AG09309 (cell line): ENCODE data around the gene FANCC.

- RRBS, result no CpG with 5 or more reads among the region's 3 CpGs
Observed at GRCh38 chr9:94805474-94806061, 79.1 kb downstream of the AOPEP start.

- RRBS, result no CpG with 5 or more reads among the region's 18 CpGs
Observed at GRCh38 chr9:94909431-94910253, 183.1 kb downstream of the AOPEP start.

GRCh38 chr9:94929284-94930015 is 203.0 kb downstream of the AOPEP start:
- RRBS, result no CpG with 5 or more reads among the region's 17 CpGs

- RRBS, result no CpG with 5 or more reads among the region's 9 CpGs
Observed at GRCh38 chr9:94952488-94953364, 226.2 kb downstream of the AOPEP start.

DNA sequence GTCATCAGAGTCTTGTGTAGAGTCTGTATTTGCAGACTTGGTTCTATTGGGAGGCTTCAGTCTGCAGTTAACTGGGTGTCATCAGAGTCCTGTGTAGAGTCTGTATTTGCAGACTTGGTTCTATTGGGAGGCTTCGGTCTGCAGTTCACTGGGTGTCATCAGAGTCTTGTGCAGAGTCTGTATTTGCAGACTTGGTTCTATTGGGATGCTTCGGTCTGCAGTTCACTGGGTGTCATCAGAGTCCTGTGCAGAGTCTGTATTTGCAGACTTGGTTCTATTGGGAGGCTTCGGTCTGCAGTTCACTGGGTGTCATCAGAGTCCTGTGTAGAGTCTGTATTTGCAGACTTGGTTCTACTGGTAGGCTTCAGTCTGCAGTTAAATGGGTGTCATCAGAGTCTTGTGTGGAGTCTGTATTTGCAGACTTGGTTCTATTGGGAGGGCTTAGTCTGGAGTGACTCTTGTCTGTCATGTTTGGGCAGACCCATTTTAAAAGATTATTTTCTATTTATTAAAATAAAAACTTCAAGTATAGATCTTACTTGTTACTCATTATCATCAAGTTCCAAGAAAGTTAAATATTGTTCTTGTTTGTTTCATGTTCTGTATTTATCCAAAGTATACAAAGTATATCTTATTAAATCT is 239.6 kb downstream of the AOPEP start:
- RRBS, result no CpG with 5 or more reads among the region's 3 CpGs

GRCh38 chr9:95004755-95005484 is 278.4 kb downstream of the AOPEP start:
- RRBS, result 1% methylated on average over 80 of the region's 125 CpGs

GRCh38 chr9:95010519-95011130 is 284.1 kb downstream of the AOPEP start:
- RRBS, result no CpG with 5 or more reads among the region's 6 CpGs

DNA sequence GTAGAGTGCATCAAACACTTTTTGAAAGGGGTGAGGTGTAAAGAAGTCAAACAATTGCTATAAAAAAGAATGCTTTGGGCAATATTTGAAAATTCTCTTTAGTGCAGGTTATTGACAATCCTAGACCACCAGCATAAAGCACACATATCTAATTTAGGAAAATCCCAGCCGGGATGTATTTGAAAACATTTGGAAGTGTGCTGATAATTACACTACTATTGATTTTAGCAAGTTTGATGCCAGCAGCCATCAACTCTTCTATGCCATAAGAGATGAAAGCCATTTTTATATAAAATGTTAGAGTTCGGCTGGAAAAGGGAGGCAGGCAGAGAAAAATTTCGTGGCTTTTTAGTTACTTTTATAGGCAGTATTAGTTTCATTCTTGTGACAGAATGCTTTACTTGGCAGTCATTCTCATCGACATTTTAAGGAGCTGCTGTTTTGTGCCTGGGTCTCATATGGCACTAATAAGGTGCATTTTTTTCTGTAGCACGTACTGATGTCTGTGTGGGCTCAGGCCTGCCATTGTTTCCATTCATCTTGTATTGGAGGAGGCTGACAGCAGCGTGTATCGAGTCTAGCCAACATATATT is 285.7 kb downstream of the AOPEP start:
- RRBS, result no CpG with 5 or more reads among the region's 7 CpGs

- RRBS, result no CpG with 5 or more reads among the region's 11 CpGs
Observed at GRCh38 chr9:95021580-95022178, 295.2 kb downstream of the AOPEP start.

DNA sequence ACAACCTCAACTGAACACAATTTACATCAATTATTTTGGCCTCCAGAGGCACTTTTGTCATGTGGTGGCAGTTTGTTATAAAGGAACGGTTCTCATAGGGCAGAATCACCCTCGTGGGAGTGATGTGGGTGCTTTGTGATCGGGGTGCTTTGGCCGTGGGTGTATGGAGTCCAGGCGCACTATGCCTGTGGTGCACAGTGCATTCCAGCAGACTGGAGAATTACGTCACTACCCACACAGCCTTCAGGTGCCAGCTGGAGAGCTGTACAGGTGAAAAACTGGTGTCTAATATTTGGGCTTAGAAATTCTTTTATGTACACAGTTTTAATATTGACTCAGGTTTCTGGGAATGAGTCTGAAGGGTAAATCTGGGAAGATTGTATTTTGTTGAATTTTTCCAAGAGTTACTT is 289.3 kb downstream of the FANCC start:
- RRBS, result no CpG with 5 or more reads among the region's 6 CpGs

GRCh38 chr9:95036623-95037252 is 280.8 kb downstream of the FANCC start:
- RRBS, result no CpG with 5 or more reads among the region's 3 CpGs

- RRBS, result no CpG with 5 or more reads among the region's 5 CpGs
Observed at GRCh38 chr9:95037921-95038261, 279.6 kb downstream of the FANCC start.

DNA sequence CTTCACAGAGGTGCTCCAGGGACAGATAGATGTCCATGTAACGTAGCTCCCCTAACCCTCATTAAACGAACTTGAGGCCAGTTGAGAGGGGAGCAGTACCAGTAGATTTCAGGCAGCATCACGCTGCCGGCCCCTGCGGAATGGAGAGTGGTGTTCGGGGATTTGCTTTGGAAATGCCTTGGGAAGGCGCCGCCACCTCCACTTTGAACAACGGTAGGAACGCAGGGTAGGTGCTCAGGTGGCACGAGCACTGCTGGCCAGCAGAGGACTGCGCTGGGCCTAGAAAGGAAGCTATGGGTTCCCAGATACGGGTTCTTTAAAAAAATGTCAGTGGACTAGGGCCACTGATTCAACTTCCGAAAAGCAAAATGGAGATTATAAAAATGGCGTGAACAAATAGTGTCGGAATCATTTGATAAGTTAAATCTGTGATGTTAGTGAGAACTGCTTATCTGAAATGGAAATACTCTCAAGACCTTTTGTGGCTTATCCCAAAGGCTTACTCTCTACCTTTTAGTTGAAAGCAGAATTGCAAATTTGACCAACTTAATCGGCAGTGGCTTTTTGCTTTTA is 271.7 kb downstream of the FANCC start:
- RRBS, result no CpG with 5 or more reads among the region's 17 CpGs

GRCh38 chr9:95049812-95050640 is 267.5 kb downstream of the FANCC start:
- RRBS, result no CpG with 5 or more reads among the region's 8 CpGs

- RRBS, result no CpG with 5 or more reads among the region's 21 CpGs
Observed at GRCh38 chr9:95092356-95093341, 224.9 kb downstream of the FANCC start.

DNA sequence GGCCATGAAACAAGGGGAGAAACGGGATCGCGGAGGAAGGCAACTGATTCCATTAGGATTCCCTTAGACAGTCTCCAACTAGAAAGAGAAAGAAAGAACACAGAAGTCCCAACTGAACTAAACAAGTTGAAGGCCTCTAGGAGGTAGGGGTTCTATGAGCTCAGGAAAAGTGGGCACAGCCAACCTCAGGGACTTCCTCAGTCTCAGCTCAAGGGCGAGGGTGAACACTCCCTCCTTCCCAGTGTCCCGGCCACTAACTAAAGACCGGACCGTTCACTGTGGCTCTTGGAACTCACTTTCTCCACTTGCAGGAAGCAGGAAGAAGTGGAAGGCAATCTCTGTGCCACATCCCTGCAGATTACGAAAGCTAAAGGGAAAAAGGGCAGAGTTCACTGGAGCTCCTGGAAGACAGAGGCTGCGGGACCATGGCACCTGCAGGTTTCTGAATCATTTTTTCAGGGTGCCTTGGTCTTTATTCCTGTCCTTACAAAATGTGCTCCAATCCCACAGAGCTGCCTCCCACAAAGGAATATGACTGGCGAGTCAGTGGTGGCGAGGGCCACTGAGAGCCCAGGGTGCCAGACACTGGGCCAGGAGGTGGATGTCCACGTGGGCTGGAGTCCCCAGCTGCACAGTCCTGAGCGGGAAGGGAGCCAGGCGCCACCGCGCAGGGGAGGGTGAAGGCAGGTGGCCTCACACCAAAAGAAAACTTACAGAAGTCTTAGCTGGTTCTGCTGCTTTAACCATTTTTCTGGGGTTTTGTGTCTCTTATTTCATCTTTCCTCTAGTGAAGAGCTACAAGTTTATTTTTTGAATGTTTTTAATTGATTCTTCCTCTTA is 183.1 kb downstream of the FANCC start:
- RRBS, result no CpG with 5 or more reads among the region's 16 CpGs

DNA sequence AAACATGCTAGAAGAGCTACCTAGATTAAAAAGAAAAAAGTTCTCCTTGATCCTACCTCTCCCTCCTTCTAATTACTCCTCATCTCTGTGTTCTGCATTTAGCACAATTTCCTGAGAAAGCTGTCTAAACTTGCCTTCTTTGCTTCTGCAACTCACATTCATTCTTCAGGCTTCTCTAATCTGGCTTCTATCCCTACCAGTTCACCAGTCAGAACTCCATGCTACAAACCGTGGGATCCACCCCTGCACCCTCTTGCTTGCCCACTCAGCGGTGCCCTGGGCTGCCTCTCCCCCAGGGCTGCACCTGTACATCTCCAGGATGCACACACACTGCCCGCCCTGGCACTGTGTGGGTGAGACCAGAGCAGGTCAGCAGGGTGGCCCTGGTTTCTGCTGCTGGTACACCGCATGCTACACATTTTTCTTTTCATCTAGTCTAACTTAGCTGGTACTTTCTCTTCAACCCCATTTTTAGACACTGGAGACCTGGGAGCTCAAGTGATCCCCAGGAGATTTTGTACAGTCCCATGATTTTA is 127.1 kb downstream of the FANCC start:
- RRBS, result no CpG with 5 or more reads among the region's 4 CpGs

DNA sequence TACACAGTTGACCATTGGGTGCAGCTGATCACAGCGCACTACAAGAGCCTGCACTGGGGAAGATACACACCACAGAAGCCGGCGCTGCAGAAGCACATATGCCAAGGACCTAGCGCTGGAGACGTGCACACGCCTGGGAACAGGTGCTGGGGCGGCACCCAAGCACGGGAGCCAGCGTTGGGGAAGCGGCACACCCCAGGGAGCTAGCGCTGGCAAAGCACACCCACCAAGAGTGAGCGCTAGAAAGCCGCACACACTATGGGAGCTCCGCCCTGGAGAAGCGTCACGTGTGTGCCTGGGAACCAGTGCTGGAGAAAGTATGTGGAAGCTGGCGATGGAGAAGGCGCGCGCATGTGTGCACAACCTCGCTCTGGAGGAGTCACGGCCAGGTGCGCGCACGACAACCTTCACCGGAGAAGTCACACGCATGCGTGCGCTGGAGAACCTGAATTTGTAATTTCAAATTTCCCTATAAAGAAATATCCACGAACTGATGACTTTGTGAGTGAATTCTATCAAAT is 4.4 kb downstream of the FANCC start:
- RRBS, result no CpG with 5 or more reads among the region's 30 CpGs

DNA sequence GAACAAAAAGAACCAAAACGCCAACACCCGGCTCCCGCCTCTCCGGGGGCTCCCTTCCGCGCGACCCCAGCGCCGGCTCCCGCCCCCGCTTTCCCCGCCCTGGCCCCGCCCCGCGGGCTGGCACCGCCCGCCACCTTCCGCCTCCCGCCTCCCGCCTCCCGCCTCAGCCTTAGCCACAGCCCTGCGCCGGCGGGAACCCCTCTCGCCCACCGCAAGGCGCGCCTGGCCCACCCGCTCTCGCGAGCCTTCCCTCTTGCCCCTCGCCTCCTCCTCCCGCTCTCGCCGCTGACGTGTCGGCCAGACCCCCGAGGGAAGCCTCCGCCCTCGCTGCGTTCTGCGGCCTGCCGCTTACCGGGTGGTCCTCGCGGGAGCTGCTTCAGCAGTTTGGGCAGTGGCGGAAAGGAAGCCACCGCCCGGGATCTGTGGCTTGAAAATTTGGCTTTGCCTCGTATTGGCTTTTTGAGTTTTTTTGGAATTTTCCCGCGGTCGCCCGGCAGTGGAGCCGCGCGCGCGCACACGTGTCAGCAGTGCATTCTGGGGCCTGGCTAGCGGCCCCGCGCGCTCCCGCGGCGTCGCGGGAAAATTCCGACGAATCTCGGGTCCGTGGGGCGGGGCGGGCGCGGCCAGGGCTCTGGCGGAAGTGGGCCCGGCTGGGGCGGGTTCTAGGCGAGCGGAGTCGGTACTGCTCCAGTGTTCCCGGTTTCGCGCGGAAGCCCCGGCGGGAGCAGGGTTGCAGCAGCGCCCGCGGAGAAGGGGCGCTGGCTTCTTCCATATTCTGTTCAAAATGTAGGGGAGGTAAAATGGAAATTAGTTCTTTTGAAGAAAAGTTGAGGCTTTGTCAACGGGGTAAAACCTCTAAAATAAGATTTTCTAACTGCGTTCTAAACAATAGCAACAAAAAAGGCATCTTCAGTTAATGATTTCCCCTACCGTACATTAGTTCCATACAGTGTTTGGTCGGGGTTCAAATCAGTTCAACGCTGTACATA is at the start of gene FANCC:
Gene FANCC (minus strand): TSS at position 536 of the 989 bp plus-strand sequence.
- RRBS, result 1% methylated on average over 22 of the region's 98 CpGs

DNA sequence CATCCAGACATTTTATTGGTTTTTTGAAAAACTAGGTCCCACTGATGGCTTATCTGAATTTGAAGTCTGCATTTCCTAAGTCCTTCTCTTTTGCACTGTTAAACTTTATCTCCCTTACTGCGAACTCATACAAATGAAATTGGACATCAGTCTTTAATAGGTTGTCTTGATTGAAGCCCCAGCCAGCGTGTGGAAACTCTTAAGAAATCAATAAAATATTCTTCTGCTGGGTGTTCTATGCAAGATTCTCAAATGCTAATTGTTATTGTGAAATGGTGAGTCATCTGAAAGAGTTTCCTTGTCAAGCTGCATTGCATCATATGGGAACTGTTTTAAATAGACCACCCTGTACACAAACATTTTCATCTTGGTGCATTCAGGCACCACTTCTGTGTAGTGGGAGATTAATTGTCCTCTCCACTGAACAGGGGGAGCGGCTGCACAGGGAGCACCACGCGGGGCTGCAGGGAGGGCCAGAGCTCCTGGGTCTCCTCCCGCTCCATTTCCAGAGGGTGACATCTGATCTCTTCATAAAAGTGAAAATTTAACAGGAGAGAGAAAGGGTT is 92.4 kb upstream of the FANCC start:
- RRBS, result no CpG with 5 or more reads among the region's 6 CpGs